T-cell (primary cell): ENCODE results near the genes ABCB1 and AKAP9.

DNA sequence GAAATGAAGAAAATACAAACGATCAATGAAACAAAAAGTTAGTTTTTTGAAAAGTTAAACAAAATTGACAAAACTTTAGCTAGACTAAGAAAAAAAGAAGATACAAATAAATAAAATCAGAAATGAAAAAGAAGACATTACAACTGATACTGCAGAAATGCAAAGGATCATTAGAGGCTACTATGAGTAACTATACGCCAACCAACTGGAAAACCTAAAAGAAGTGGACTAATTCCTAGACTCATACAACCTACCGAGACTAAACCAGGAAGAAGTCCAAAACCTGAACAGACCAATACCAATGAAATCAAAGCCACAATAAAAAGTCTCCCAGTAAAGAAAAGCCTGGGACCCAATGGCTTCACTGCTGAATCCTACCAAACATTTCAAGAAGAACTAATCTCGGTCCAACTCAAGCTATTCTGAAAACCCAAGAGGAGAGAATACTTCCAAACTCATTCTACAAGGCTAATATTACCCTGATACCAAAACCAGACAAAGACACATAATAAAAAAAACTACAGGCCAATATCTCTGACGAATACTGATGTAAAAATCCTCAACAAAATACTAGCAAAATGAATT, 20.4 kb downstream of the ELAPOR2 start:
- PRO-cap, 7 experiments: no peak in any of the 7 experiments

DNA sequence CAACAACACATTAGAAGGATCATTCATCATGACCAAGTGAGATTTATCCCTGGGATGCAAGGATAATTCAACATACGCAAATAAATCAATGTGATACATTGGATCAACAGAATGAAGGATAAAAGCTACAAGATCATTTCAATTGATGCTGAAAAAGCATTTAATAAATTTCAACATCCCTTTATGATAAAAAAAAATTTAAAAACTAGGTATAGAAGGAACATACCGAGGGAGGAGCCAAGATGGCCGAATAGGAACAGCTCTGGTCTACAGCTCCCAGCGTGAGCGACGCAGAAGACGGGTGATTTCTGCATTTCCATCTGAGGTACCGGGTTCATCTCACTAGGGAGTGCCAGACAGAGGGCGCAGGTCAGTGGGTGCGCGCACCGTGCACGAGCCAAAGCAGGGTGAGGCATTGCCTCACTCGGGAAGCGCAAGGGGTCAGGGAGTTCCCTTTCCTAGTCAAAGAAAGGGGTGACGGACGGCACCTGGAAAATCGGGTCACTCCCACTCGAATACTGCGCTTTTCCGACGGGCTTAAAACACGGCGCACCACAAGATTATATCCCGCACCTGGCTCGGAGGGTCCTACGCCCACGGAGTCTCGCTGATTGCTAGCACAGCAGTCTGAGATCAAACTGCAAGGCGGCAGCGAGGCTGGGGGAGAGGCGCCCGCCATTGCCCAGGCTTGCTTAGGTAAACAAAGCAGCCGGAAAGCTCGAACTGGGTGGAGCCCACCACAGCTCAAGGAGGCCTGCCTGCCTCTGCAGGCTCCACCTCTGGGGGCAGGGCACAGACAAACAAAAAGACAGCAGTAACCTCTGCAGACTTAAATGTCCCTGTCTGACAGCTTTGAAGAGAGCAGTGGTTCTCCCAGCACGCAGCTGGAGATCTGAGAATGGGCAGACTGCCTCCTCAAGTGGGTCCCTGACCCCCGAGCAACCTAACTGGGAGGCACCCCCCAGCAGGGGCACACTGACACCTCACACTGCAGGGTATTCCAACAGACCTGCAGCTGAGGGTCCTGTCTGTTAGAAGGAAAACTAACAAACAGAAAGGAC, 19.6 kb downstream of the ELAPOR2 start:
- PRO-cap, 7 experiments: peak in 7 of 7 experiments; most common plus-strand start position 342 of the sequence (in 3); most common minus-strand start position 716 of the sequence (in 1)

DNA sequence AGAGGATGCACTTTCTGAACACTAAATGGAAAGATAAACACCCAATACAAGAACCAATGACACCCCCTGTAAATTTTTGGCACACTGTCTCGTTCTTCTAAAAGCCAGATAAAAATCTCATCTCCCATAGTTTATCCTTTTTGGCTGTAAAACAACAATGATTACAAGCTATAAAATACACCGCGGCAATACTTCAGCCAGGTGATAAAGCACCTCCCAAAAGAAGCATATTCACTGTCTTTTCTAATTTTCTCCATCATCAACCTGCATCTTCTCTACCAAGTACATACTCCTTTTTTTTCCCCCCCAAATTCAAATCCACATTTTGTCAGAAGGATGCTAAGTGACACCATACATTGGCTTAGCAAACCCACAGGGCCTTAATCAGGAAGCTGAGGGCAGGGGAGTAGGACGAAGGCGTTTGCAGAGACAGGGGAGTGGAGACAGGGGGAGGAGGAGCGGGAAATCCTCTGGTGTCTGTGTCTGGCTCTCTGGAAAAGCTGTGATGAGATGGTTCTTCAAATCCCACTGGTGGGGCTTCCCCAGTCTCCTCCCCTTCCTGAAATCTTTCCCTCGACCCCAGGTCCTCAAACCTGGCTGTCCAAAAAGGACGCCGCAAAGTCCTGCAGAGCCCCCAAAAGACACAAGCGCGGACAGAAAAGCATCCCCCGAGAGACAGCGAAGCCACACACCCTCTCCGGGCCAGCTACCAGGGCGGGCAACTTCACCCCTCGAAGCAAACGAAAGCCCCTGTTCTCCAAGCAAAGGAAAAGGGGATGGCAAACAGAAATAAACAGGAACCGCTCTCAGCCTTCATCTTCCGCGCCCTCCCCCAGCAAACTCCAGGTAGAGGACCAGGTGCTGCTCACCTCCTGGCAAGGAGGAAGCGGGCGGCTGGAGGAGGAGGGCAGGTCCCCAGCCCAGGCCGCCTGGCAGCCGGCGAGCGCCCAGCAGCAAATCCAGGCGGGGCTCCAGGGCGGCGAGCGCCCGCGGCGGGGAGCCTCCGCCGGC, 693 bp downstream of the ELAPOR2 start:
- PRO-cap, 7 experiments: peak in 2 of 7 experiments; most common plus-strand start position 878 of the sequence (in 2)

DNA sequence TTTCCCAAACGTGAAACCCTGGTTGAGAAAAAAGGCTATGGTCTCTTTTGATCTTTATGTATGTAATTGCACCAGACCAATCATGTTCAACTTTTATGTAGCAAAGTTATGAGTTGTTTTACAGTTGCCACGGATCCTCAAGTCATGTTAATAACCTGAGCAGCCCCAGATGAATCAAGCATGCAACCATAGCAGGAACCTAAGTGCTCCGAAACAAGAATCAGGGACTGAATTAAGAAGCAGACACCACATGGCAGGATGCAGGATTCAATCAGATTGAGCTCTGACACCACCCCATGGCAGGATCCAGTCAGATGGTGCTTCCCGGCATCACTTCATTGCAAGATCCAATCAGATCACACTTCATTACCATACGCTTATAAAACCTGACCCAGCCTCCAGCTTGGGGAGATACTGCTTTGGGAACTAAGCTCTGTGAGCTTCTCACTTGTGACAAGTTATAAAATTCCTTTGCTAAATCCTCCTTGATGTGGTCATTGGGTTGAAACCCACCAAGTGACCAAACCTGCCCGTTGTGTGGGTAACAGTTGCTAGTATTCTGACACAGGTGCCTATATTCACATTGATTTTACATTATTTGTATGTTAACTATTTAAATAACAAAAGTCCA, 55.3 kb downstream of the ABCB4 start:
- PRO-cap, 7 experiments: no peak in any of the 7 experiments

- PRO-cap, 7 experiments: peak in 7 of 7 experiments; most common minus-strand start chr7:87600884 (in 7)
Measured at GRCh38 chr7:87600753-87601144, at the start of gene ABCB1. ABCB1 (minus strand) TSS chr7:87600884.

GRCh38 chr7:90172984-90173290, 18.7 kb downstream of the STEAP1 start:
- PRO-cap, 7 experiments: no peak in any of the 7 experiments

GRCh38 chr7:90210895-90211436, 574 bp upstream of the STEAP2 start:
- PRO-cap, 7 experiments: no peak in any of the 7 experiments

DNA sequence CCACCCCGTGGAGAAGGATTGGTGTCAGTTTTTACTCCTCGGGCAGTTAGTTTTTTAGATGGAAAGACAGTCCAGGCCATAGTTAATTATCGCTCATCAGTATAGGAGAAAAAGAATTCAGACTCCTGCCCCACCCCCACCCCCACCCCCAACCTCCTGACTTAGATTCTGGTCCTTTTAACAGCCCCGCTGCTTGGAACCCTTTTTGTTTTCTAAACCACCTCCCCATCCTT, 1.1 kb downstream of the STEAP2 start:
- PRO-cap, 7 experiments: no peak in any of the 7 experiments

GRCh38 chr7:90594688-90595423, 1.3 kb upstream of the CDK14 start:
- PRO-cap, 7 experiments: no peak in any of the 7 experiments

GRCh38 chr7:90596735-90597075, 584 bp downstream of the CDK14 start:
- PRO-cap, 7 experiments: no peak in any of the 7 experiments

DNA sequence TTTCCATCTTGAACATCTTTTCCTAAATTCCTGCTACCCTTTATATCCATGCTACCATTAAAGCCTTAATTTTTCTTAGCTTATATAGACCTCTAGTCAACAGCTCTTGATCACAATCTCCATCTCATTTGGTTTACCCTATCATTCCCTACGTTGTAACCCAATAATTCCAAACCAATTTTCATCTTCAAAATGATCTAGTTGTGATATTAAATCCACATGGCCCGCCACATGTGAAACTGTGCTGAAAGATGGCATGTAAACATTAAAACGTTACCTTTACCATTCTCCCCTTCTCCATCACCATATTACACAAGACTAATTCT, 4.8 kb downstream of the MTERF1 start:
- PRO-cap, 7 experiments: no peak in any of the 7 experiments

GRCh38 chr7:91939439-91939867, 1.2 kb upstream of the AKAP9 start:
- PRO-cap, 7 experiments: no peak in any of the 7 experiments

- PRO-cap, 7 experiments: peak in 7 of 7 experiments; most common plus-strand start chr7:91940937 (in 7); most common minus-strand start chr7:91940836 (in 4)
Measured at GRCh38 chr7:91940545-91941419, at the start of gene AKAP9. AKAP9 (plus strand) TSS chr7:91940862.

DNA sequence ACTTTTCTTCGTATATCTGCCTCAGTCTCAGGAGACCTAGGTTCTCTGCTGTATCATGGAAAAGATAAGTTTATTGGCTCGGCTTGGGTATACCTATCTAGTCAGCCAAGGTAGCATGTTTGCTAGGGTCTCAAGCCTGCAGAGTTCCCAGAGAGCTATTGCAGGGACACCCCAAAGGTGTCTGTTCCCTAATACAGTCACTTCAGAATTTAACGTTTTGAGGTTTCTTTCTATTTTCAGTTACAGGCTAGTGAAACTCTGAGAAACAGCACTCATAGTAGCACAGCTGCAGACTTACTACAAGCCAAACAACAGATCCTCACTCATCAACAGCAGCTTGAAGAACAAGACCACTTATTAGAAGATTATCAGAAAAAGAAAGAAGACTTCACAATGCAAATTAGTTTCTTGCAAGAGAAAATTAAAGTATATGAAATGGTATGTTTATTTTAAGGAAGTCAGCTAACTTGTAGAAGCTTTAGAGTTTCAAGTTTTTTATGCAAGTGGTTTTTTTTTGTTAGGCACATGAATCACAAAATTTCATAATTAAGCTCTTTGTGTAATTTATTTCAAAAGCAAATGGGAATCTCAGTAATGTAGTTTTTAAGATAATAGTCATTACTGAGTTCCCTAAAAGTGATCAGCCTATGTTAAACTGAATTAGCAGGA, 54.8 kb downstream of the AKAP9 start:
- PRO-cap, 7 experiments: no peak in any of the 7 experiments

DNA sequence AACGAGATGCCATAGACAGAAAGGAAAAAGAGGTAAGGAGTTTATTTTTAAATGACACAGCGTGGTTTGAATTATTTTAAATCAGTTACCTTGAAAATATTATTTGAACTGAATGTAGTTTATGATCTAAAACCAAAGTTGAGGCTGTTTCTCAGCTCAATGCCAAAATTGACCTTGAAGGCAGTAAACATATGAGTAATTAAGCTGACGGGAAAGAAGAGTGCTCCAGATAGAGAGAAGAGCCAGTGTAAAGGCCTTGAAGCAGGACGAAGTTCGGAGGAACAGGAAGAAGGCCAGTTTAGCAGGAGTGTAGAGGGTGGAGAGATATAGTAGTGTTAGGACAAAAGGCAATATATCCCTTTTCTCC, 63.3 kb downstream of the CYP51A1 start:
- PRO-cap, 7 experiments: no peak in any of the 7 experiments

DNA sequence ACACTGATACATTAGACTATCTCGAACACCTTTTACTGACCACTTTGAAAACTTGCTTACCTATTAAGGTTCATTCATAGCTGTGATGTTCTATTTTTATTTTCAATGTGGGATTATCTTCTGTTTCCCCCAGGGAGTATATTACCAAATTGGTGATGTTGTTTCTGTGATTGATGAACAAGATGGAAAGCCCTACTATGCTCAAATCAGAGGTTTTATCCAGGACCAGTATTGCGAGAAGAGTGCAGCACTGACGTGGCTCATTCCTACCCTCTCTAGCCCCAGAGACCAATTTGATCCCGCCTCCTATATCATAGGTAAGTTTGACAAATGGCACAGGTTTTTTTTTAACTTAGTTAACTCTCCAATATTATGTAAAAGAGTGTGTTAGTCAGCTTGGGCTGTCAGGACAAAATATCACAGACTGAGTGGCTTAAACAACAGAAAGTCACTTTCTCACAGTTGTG, 7.1 kb downstream of the GATAD1 start:
- PRO-cap, 7 experiments: no peak in any of the 7 experiments

DNA sequence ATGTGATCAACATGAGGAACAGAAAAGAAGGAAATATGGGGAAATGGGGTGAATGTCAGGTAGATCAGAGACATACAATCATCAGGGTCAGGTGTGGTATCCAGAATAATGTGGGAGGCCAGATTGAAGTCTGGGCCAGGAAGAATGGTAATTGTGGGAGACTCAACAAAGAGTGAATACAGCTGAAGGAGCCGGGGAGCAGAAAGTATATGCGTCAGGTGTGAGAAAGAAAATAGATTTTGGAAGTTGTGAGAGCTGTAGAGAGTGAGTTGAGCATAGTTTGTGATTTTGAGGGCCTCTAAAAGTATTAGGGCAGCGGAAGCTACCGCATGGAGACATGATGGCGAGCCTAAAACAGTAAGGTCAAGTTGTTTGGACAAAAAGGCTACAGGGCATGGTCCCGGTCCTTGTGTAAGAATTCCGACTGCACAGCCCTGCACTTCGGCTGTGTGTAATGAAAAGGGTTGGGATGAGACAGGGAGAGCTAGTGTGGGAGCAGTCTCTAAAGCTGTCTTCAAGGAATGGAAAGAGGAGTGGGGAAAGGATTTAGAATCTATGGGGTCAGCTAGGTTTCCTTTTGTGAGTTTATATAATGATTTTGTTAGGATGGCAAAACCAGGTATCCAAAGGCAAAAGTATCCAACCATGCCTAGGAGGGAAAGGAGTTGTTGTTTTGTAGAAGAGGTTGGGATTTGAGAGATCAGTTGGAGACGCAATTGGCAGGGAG, 3.6 kb upstream of the ERVW-1 start:
- PRO-cap, 7 experiments: no peak in any of the 7 experiments

DNA sequence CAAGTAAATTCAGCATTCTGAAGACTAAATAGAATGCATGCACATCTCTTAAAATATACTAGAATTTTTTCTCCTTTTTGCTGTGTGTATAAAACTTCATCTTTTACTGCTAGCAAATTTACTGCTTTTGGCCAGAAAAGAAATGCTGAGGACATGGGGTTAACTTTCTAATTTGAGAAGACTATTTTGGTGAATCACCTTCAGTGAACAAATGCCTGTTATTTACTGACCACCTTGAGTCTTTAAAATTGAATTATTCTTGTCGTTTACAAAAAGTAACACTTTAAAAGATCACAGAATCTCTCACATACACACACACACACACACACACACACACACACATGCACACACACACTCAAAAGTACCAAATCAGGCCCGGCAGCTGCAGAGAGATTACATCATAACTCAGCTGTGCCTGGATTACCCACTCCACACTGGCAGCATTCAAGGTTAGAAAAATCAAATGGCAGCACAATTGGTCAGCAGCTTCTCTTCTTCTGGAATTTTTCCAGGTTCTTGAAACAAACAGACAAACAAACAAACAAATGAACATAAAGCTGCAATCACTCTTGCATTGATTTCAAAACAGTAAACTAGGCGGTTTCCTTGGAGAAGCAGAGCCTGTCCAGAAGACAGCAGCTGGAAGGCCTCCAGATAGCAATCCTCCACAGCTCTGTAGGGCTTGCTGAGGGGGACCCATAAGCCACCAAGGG, 24.4 kb upstream of the FAM133B start:
- PRO-cap, 7 experiments: no peak in any of the 7 experiments

DNA sequence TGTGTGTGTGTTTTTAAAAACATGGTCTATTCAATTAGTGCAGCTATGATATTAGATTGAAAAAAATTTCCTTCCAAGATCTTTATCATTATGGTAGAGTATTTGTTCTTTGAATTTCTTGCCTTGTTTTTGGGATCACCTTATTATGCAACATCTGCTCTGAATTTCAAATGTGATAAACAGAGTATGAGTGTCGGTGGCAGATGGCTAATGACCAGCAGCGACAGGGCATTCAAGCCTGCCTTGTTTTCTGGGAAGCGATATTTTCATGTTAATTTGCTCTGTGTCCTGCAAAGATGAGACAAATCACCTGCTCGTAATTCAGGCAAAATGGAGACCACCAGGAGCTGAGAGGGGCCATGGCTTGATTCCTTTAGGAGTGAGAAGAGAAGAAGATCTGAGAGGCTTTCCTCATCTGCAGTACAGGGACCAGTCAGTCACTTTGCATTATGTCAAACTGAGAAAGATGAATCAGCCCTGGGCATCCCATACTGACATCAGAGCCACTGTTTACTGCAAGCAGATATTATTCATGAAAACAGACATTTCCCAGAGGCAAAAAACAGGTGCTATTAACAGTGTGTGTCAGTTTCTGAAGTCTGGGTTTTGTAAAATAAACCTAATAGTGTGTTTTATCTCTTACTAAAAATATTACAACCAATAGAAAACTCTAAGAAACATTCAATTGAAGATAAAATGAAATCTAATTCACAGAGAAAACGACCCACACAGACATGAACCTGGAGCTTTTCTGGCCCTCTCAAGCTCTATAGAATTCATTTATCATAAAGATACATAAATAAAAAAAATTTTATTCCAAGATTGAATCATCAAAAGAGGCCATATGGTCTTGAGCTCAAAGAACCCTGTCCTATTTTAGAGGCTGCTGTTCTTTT, 67.6 kb downstream of the CDK6 start:
- PRO-cap, 7 experiments: no peak in any of the 7 experiments

GRCh38 chr7:92809417-92810168, 26.8 kb downstream of the CDK6 start:
- PRO-cap, 7 experiments: peak in 7 of 7 experiments; most common plus-strand start chr7:92809982 (in 7); most common minus-strand start chr7:92809851 (in 4)